ENCODE measurements around a stretch of chr2.

- PRO-cap = no peak
- RAMPAGE, long total RNA, 2 experiments = no peak in any of the 2 experiments
Observed at GRCh38 chr2:11201232-11201642, 46.0 kb downstream of the SLC66A3 start.

- PRO-cap = no peak
- RAMPAGE, long total RNA, 2 experiments = start-site peak on the minus strand in 1 of 2 experiments, at chr2:11207752-11207888 at its widest, 22 reads per replicate
Observed at GRCh38 chr2:11207457-11208043, 52.3 kb downstream of the SLC66A3 start.

DNA sequence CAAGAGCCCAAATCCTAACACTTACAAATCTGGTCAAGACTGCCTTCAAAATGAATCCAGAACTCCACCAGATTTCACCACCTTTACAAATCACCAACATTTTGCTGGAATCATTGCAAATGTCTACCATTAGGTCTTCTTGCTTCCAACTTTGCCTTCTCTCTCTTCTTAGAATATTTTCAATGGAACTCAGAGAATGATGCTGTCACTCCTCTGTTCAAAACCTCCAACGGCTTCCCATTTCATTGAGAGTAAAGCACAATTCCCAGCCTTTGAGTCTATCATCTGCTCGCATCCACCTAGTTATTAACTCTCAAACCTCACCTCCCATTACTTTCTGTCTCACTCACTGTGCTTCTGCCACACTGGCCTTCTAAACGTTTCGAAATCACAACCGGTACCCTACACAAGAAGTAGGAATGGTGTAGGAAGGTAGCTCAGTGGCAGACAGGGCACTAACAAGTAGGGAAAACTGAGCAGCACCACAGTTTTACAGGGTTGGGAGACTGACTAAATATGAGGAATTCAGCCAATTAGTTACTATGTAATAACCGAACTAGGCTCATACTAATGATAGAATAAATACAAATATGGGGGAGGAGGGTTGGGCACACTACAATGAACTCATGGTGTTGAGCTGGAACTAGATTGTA is 39.9 kb downstream of the ROCK2 start:
- PRO-cap = no peak
- RAMPAGE, long total RNA, 2 experiments = start-site peak on the minus strand in 1 of 2 experiments, centred at position 225 of the sequence, 10 reads per replicate

- PRO-cap = no peak
- RAMPAGE, long total RNA, 2 experiments = no peak in any of the 2 experiments
Observed at GRCh38 chr2:11340498-11341412, 3.7 kb downstream of the ROCK2 start.

DNA sequence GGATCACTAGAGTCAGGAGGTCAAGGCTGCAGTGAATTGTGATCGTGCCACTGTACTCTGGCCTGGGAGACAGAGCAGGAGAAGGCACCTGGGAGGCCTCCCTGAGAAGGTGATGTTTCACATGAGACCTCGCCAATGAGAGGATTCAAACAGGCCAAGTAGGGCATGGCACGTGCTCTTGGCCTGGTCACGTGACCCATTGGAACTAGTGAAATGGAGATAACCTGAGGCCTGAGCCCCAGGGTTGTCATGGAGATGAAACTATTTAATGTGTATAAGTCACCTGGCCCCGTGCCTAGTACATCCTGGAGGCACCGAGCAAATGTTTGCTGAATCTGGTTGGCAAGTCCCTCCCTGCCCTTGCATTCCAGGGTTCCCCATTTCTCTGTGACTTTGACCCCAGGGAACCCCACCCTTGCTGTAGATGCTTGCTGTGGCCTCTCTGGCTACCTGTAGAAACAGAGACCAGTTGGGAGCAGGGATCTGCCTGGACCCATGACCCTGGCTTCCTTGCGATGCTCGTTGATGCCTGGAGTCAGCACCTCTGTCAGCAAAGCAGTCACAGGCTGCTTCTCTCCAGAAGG is 26.2 kb upstream of the ROCK2 start:
- PRO-cap = no peak
- RAMPAGE, long total RNA, 2 experiments = no peak in any of the 2 experiments

- PRO-cap = no peak
- RAMPAGE, long total RNA, 2 experiments = no peak in any of the 2 experiments
Observed at GRCh38 chr2:11389446-11389819, 45.0 kb upstream of the ROCK2 start.

GRCh38 chr2:11505835-11506108 is 28.1 kb upstream of the GREB1 start:
- PRO-cap = no peak
- RAMPAGE, long total RNA, 2 experiments = no peak in any of the 2 experiments

- PRO-cap = no peak
- RAMPAGE, long total RNA, 2 experiments = no peak in any of the 2 experiments
Observed at GRCh38 chr2:11551633-11551992, 17.8 kb downstream of the GREB1 start.

GRCh38 chr2:11688792-11689296 is 18.8 kb upstream of the NTSR2 start:
- PRO-cap = no peak
- RAMPAGE, long total RNA, 2 experiments = no peak in any of the 2 experiments

- PRO-cap = no peak
- RAMPAGE, long total RNA, 2 experiments = no peak in any of the 2 experiments
Observed at GRCh38 chr2:11692936-11693504, 23.0 kb upstream of the NTSR2 start.

GRCh38 chr2:11715896-11716499 is 30.4 kb upstream of the LPIN1 start:
- PRO-cap = no peak
- RAMPAGE, long total RNA, 2 experiments = no peak in any of the 2 experiments

GRCh38 chr2:11765419-11765822 is 19.0 kb downstream of the LPIN1 start:
- PRO-cap = no peak
- RAMPAGE, long total RNA, 2 experiments = start-site peak on the plus strand in 1 of 2 experiments, at chr2:11765547-11765788 at its widest, 10 reads per replicate

DNA sequence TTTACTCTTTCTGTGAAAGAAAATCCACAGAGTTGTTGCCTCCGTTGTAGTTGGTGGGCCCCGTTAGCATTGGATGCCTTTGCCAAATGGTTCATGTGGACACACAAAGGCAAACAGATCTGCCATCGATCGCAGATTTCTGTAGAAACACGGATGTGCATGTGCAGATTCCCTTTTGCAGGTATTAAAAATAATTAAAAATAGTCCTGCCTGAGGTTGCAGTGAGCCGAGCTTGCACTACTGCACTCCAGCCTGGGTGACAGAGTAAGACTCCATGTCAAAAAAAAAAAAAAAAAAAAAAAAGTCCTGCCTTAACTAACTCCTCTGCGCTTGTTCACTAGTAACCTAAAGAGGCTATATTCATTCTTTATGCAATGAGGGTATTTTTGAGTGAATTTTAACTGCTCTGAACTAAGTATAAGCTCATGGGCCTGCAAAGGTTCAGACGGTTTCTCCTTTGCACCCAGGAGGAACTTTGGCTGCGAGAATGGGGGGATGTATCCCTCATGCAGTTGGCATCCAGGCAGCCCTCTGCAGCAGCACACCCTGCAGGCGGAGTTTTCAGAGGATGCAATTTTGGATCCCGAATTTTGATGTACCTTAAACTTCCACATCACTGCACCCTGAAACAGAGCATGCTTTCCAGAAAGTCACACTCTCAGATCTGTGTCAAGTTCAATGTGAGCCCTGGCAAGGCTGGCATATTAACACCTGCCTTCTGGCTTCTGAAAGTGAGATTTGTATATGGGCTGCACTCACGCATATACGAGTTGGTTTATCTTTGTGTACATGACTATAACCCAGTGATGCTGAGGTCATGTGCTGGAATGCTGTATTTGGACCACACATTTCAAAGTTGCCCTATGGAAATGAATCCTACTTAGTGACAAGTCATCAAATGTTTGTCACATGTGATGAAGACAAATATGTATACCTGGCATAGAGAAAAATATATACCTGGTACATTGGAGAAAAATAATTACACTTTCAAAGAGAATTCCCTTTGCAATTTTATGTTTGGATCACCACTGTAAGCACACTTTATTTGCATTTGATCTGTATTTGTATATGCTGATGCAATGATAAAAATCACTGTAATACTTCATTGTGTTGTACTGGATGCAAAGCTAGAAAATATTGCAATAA is 80.2 kb downstream of the LPIN1 start:
- PRO-cap = no peak
- RAMPAGE, long total RNA, 2 experiments = no peak in any of the 2 experiments

DNA sequence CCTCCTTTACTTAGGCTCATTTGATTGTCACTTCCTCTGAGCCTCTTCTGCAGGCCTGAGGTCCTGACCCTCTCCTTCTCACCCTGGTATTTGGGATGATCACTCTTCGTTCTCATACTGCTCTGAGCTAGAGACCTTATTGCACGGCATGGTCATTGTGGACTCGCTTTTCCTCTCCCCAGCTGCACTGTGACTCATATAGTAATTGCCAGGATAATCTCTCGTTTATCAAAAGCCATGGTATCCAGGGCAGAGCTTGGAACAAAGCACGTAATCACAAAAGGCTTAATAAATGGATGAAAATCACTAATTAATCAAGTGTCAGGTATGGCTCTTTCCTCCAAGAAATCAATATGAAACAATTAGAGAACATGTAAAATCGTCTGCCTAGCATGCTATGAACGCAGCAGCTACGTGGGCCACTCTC is 40.9 kb upstream of the TRIB2 start:
- PRO-cap = no peak
- RAMPAGE, long total RNA, 2 experiments = no peak in any of the 2 experiments

DNA sequence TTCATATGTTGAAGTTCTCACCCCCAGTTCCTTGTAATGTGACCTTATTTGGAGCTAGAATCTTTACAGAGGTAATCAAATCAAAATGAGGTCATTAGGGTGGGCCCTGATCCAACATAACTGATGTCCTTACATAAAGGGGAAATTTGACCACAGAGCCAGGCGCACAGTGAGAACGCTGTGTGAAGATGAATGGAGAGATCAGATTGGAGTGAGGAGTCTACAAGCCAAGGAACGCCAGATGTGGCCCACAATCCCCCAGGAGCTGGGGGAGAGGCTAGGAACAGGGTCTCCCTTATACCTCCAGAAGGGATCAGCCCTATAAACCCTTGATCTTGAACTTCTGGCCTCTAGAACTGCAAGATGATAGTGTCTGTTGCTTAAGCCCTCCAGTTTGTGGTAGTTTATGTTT is 31.5 kb upstream of the TRIB2 start:
- PRO-cap = no peak
- RAMPAGE, long total RNA, 2 experiments = no peak in any of the 2 experiments

DNA sequence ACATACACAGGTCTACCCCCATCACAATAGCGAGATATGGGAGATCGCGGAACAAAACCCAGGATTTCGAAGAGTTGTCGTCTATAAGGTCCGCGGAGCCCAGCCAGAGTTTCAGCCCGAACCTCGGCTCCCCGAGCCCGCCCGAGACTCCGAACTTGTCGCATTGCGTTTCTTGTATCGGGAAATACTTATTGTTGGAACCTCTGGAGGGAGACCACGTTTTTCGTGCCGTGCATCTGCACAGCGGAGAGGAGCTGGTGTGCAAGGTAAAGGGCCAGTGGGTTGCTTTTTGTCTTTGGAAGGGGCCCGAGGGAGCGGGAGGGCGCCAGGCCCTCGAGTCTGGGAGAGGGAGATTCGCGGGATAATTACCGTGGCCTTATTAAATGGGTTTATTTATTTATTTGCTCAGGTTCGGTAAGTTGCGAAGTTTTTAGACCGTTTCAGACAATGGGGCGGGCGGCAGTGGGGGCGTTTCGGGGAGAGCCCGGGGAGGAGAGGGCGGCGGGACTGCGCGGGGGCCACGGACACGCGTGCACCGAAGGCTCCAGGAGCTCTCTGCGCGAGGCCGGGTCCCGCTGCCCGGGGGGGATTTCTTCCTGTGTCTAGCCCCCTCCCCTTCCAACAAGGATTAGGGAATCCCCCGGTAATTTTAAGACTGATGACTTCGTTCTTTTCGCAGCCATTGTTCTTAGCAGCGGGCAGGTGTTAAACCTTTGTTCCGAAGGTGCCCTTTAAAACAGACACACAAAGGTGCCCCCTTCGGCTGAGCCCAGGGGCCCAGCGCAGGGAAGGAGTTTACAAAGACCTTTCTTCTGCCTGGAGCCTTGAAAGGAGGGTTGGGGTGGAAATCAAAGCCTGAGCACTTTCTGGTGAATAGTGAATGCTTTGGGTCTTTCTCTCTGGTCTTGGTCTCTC is 1.8 kb downstream of the TRIB2 start:
- PRO-cap = bidirectional peak, plus-strand start at position 219 of the sequence, minus-strand start at position 148 of the sequence
- RAMPAGE, long total RNA, 2 experiments = no peak in any of the 2 experiments

DNA sequence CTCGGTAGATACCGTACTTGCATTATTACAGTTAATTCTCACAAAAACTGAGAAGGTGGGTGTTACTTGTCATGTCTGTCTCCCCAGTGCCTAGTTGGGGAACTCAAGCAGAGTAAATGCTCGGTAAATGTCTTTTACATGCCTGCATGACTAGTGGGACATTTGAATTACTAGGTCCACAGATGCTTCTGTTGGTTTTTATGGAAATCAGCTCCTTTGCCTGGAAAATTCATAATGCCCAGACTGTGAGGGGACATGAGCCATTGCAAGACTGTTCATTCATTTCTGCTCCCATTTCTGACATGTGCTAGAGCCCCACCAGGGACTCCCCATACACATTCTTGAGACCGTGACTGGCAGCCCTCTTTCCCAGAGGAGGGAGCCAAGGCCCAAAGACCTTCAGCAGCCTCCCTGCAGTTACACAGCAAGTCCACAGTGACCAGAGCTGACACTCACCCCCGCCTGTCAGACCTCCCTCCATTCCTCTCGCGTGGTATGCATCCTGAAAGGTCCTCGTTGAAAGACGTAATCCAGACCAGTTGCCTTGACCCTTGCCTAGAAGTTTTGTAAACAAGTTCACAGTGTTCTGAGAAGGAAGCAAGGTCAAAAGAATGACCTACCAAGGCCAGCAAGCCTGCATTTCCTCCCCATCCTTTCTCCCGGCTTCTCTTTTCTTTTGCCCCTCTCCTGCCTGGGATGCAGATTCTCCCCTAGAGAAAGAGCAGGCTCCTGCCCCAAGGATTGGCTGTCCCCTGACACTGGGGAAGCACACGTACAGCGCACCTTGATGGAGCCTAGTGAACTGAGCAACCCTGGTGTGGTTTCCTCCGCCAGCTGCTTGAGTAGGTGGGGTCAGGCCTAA is 18.1 kb downstream of the TRIB2 start:
- PRO-cap = no peak
- RAMPAGE, long total RNA, 2 experiments = no peak in any of the 2 experiments

- PRO-cap = no peak
- RAMPAGE, long total RNA, 2 experiments = no peak in any of the 2 experiments
Observed at GRCh38 chr2:13000650-13001117, 283.9 kb downstream of the TRIB2 start.

- PRO-cap = no peak
- RAMPAGE, long total RNA, 2 experiments = no peak in any of the 2 experiments
Observed at GRCh38 chr2:14558338-14558643, 74.2 kb upstream of the LRATD1 start.

DNA sequence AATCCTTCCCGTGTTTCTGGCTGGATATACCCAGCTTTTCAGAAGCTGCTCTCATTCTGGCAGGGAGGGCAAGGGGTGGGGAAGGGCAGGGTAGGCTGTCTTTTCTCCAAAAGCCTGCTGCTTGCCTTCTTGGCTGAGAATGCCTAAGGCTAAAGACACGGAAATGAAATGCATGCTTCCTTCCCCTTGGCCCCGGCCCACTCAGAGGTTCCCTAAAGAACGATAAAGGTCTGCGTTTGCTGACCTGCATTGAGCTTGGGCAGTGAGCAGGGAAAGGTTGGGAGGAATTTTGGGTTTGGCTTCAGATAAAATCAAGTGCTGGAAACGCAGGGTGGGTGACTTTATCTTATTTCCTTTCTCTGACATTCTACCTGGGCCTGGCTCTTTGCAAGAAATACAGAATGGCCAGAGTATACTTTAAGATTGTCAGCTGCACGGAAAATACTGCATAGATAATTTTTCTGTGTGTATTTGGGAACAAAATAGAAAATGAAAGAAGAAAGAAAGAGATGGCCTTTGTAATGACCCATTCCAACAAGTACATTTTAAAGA is 390.8 kb downstream of the NBAS start:
- PRO-cap = no peak
- RAMPAGE, long total RNA, 2 experiments = no peak in any of the 2 experiments

Data from body of pancreas (tissue), 2 donors.